Progenitor cell of endocrine pancreas (in vitro differentiated cells): ENCODE data around the gene LAMB4.

DNA sequence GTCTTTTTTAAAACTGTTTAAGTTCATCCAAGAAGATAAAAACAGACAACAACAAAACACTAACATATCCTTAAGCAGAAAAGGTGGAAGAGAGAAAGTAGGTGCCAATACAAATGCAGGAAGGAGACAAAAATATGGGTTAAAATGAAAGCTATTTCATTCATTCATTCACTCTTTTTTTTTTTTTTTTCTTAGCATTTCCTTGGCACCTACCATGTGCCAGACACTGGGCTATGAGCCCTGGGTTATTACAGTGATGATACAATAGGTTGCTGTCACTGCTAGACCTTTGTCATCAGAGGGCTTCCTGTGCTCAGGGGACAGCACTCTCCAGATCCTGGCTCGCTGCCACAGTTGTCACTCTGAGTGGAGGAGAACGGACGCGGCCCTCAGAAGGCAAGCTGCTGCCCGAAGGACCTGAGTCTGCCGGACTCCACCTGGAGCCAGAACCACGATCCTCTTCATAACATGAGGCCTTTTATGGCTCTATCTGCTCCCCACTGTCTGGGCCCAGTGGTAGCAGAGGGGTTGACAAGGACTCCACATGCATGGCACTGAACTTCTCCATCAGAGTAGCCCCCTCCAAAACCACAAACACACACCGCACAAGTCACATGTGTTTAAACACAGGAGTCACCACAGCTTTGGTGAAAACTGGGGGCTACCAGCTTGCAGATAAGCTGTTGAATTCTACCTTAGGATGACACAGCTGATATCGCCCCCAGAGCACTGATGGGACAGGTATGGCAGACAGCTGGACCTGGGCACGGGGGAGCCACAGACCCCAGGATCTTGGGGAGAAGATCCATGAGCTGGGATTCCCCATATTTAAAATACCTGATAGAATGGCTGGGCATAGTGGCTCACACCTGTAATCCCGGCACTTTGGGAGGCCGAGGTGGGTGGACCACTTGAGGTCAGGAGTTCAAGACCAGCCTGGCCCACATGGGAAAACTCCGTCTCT is 94.7 kb upstream of the EFCAB10 start:
- PRO-cap = no peak

DNA sequence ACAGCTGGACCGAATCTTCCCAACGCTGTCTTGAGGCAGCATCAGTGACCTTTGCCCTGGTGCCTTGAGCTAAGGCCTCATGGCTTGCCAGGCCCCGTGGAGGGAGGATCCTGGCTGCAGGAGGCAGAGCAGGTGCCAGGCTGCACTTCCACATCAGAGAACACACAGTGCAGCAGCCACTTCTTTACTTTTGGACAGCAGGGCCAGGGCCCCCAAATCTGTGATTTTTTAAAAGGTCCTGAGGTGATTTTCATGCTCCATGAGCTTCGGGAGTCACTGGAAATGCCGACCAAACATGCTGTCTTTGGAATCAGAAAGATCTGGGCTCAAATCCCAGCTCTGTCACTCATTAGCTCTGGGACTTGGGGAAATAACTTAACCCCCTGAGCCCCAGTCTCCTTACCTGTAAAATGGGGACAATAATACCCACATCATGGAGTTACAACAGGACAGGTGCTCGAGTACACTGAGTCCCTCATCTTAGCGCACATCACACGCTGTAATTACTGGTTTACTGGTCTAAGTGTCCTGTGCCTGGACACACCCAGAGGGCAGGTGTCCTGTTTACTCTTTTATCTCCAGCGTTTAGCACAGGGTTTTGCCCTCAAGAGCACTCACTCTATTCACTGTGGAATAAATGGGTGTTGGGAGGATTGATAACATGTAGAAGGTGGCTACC is 95.8 kb upstream of the EFCAB10 start:
- PRO-cap = no peak

GRCh38 chr7:105689073-105689805 is 107.9 kb upstream of the EFCAB10 start:
- PRO-cap = no peak

- PRO-cap = no peak
These were observed 15.5 kb upstream of the ATXN7L1 start for GRCh38 chr7:105891590-105892612.

- PRO-cap = no peak
These were observed 66.6 kb upstream of the SYPL1 start for GRCh38 chr7:106178749-106179159.

- PRO-cap = no peak
These were observed 35.9 kb downstream of the NAMPT start for GRCh38 chr7:106248765-106249432.

DNA sequence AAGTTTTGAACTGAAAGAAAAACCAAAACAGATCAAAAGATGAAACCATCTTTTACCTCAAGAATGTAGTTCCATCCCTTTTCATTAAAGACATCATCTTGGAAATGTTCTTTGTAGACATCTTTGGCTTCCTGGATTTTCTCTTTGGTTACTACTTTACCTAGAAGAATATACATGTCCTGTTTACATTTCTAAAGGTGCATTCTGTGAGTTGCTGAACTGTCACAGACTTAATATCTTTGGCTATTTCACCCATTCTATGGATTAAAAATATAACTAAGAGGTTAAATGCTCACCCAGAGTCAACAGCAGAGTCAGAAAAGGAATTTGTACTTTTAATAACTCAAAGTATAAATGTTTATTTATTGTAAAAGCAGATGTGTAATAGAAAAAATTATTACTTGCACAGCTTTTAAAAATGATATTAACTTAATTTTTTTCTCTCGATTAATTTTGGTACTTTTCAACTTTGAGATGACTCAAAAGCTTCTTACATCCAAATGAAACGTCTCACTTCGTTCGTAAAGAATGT is 9.8 kb downstream of the NAMPT start:
- PRO-cap = no peak

- PRO-cap = no peak
These were observed 8.3 kb downstream of the NAMPT start for GRCh38 chr7:106276386-106276923.

- PRO-cap = no peak
These were observed 60.8 kb upstream of the NAMPT start for GRCh38 chr7:106345248-106346324.

GRCh38 chr7:106485160-106485868 is 175.6 kb downstream of the CCDC71L start:
- PRO-cap = no peak

DNA sequence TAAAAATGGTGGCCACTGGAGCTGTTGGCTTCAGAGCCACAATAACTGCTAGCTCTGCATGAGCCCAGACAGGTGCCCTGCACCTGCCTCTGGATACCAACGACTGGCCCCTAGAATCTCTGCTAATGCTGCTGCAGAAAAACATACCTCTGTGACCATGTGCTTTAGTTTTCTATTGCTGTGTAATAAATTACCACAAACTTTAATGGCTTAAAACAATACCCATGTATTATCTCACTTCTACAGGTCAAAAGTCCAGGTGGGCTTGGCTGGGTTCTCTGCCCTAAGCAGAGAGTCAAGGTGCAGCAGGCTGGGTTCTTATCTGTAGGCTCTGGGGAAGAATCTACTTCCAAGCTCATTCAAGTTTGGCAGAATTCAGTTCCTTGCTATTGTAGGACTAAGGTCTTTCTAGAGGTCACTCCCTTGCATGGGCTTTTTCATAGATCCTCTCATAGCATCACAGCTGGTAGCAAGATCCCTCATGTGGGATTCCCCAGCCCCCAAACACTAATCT is 52.3 kb downstream of the CCDC71L start:
- PRO-cap = no peak

GRCh38 chr7:106866373-106867422 is 1.6 kb downstream of the PIK3CG start:
- PRO-cap = no peak

DNA sequence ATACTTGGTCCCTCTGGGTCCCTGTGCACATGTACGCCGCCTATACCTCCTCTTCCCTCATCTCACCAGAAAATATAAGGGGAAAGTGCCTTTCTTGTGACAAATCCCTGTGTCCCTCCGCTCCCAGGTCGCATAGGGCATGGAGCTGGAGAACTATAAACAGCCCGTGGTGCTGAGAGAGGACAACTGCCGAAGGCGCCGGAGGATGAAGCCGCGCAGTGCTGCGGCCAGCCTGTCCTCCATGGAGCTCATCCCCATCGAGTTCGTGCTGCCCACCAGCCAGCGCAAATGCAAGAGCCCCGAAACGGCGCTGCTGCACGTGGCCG is 2.3 kb downstream of the PIK3CG start:
- PRO-cap = no peak

- PRO-cap = bidirectional peak, plus-strand start at chr7:107168171, minus-strand start at chr7:107168401
These were observed 583 bp upstream of the HBP1 start for GRCh38 chr7:107167984-107168856.

GRCh38 chr7:107491056-107491872 is 21.4 kb downstream of the GPR22 start:
- PRO-cap = no peak

DNA sequence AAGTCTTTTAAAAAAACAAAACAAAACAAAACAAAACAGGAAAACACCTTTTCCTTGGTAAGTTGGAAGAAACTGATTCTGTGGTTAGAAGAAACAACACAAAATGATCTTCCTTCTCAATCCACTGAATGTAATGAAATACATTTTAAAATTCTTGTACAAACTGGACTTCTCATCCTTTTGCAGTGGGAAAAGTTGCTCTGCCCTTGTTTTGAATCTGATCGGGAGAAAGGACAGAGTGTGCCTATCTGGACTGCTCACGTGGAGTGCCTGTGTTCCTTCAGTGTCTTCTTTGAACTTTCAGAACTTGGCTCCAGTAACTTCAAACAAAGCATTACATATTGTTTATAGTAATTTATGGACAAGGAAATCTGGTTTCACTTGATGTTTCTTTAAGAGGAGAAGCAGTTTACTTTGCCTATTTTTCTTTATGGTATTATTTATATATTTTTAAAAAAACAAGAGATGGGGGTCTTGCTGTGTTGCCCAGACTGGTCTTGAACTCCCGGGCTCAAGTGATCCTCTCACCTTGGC is 17.1 kb downstream of the SLC26A3 start:
- PRO-cap = no peak

- PRO-cap = no peak
These were observed 32.8 kb downstream of the DLD start for GRCh38 chr7:107923829-107924099.

- PRO-cap = no peak
These were observed 22.4 kb downstream of the LAMB1 start for GRCh38 chr7:107980539-107980912.

DNA sequence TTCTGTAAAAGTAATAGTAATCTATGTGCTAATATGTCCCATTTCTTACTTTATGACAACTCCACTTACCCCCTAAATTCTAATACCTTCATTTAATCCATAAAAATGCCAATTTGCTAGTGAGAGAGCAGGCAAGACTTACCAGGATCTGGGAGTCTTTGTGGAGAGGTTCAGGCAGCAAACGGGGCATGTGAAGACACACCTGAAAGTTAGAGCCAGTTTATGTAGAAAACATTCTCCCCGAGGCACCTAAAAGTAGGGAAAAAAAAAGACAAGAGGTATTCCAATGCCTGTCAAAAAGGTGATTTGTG is at the start of gene LAMB4:
TSS of gene LAMB4 (minus strand) at position 198 of the 311 bp plus-strand sequence.
- PRO-cap = no peak

DNA sequence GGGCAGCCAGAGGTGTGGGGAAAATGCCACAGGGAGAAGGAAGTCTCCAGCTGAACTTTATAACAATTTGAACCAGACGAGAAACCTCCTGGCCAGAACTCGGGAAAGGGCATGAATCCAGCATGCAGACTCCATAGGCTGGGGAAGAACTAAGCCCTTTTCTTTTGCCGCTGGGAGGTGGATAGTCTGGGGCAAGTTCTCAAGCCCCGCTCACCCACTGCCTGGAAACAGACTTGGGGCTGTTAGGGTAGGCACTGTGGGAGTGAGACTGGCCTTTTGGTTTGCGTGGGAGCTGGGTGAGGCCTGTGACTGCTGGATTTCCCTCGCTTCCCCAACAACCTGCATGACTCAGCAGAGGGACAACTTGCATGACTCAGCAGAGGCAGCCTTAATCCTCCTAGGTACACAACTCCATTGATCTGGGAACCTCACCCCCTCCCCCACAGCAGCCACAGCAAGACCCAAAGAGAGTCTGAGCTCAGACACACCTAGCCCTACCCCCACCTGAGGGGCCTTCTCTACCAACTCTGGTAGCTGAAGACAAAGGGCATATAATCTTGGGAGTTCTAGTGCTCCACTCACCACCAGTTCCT is 81.2 kb upstream of the LAMB4 start:
- PRO-cap = no peak